Hair follicular keratinocyte (primary cell): ENCODE data around the gene ITGA6.

DNA sequence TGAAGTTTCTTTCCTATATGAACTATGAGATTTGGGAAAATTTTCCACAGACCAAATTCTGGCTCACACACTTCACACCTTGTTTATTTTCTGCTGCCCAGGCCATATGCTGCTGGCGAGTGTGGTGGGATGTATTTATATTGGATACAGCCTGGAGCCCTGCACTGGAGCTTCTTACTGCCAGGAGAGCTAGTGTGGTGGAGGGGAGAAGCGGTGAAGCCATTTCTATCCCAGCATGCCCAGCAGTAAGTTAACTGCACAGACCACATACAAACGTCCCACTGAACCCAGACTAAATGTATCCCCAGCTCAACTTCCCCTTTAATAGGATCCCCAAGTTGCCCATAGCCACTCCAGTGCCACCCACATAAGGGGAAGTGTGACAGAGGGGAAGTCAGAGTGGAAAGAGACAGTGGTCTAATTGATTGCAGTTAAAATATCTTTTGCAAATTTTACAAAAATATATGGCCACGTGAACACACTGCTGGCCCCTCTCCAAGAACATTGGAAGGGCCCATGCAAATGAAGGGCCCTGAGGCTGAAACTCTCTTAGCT, 146.7 kb upstream of the ITGA6 start:
- RAMPAGE, long total RNA: no peak

GRCh38 chr2:172427079-172427253, 420 bp upstream of the ITGA6 start:
- RAMPAGE, long total RNA: no peak

- RAMPAGE, long total RNA: no peak
These were observed at the start of gene ITGA6 for GRCh38 chr2:172427254-172428209. Gene ITGA6 (plus strand): TSS chr2:172427586.

DNA sequence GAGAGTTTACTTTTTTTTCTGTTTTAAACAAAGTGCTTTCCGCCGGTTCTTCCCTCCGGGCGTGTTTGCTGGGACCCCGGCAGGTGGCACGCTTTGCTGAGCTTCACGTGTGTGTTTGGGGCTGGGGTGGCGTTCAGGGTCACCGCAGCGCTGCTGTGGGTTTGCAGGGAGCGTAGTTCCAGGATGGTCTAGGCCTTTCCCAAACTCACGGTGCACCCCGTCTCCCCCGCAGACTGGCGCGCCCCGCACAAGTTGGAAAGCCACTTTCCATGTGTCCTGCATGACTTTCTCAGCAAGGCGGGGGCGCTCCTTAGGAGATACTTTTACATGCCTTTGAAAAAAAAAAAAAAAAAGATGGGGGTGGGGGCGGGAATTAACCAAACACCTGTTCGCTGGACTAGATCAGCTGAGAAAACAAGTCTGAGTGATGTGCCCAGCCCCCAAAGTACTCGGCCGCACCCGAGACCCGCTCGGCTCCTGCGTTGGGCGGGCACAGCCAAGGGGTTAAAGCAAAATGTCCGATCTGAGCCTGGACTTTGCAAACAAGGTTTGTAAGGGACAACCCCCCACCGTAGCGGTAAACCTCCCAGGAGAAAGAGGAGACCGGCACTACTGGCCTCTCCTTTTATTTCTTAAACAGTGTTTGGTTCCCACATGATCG, 954 bp downstream of the ITGA6 start:
- RAMPAGE, long total RNA: no peak

GRCh38 chr2:172438948-172439402, 11.6 kb downstream of the ITGA6 start:
- RAMPAGE, long total RNA: no peak

DNA sequence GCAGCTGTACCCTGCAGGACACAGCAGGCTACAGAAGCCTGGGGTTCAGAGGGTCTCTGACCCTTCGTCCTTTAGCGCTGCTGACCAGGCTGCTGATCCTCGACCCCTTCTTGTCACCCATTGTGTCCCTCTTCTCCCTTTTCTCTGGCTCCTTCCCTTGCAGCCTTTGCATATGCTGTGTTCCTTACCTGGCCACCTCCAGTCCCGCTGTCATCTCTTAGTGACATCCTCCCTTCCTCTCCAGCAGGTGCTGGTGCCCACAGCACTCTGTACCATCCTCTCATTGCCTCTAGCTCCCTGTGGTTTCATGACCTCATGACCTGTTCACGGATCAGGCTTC, 35.4 kb downstream of the ITGA6 start:
- RAMPAGE, long total RNA: no peak

GRCh38 chr2:172463108-172463599, 35.8 kb downstream of the ITGA6 start:
- RAMPAGE, long total RNA: no peak

DNA sequence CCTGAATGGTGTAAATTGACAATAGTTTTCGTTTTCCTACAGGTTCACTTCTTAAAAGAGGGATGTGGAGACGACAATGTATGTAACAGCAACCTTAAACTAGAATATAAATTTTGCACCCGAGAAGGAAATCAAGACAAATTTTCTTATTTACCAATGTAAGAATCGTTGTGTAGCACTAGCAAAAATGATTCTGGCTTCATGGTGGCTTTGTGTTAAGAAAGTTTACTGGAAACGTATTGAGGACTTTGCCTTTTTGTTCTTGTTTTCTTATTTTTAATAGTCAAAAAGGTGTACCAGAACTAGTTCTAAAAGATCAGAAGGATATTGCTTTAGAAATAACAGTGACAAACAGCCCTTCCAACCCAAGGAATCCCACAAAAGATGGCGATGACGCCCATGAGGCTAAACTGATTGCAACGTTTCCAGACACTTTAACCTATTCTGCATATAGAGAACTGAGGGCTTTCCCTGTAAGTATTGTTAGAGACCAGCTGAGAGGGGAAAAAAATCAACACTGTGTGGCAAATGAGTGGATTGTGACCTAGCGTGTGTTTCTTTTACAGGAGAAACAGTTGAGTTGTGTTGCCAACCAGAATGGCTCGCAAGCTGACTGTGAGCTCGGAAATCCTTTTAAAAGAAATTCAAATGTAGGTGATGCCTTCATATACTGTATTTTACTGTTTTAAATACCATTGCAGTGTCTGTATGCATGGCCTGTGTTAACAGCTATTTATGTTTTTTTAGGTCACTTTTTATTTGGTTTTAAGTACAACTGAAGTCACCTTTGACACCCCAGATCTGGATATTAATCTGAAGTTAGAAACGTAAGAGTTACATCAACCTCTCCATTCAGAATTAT, 59.8 kb downstream of the ITGA6 start:
- RAMPAGE, long total RNA: no peak

- RAMPAGE, long total RNA: no peak
These were observed 42.6 kb upstream of the RAPGEF4 start for GRCh38 chr2:172692892-172693600.

DNA sequence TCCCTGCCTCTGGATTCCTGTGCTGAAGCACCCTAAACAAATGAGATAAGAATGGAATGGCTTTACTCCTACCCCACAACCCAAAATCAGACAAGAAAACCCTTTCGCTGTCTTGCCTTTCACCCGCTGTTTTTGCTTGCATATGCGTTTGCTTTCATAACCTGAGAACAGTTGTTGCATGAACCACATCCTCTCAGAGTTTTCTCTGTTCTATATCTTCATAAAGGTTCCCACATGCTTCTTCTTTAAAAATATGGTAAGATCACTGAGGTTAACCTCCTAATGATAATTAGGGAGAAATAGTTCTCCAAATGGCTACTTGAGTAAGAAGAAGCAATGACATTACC, 132.1 kb upstream of the MAP3K20 start:
- RAMPAGE, long total RNA: no peak

GRCh38 chr2:172966973-172967602, 108.6 kb upstream of the MAP3K20 start:
- RAMPAGE, long total RNA: no peak

GRCh38 chr2:172967967-172968628, 107.5 kb upstream of the MAP3K20 start:
- RAMPAGE, long total RNA: no peak

GRCh38 chr2:173000057-173000241, 75.7 kb upstream of the MAP3K20 start:
- RAMPAGE, long total RNA: no peak

DNA sequence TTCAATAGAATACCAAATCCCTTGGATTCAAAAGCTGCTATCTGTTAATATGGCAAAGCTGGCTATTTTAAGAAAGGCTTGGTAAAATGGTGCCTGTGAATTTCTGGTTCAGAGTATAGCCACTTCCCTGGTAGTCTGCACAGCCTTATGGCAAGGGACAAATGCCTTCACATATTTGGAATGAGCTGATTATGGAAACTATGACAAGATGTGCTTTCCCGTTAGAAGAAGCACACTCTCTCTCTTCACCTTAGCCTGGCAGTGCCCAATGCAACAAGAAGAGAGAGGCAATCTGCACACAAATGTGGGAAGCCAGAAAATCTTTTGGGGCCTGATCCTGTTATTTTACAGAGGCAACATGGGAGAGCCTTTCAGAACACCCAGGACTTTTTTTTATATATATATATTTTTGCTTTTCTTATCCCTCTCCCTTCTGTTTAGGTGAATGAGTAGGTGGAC, 47.5 kb upstream of the MAP3K20 start:
- RAMPAGE, long total RNA: no peak

- RAMPAGE, long total RNA: no peak
These were observed 16.9 kb upstream of the MAP3K20 start for GRCh38 chr2:173058823-173059043.

DNA sequence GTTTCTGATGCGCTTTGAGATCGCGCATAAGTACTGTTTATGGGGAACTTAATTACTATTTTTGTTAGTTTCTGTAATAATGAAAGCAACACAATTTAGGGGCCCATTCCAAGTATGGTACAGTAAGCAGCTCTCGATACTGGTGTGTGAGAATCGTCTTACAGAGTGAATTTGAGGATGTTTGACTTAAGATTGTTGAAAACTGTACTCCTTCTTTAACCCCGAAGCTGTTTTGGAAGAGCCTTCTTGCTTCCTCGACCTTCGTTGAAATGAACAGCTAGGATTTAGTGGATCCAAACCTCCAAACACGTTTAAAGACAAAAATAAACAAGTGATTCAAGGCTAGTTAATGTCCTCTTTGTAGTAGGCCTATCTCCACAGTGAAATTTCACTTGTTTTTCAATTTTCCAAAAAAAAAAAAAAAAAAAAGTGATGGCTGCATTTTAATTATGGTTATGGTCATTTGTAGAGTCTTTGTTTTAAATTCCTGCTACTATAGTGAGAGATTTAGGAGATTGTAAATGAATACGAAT, 1.4 kb downstream of the MAP3K20 start:
- RAMPAGE, long total RNA: no peak

DNA sequence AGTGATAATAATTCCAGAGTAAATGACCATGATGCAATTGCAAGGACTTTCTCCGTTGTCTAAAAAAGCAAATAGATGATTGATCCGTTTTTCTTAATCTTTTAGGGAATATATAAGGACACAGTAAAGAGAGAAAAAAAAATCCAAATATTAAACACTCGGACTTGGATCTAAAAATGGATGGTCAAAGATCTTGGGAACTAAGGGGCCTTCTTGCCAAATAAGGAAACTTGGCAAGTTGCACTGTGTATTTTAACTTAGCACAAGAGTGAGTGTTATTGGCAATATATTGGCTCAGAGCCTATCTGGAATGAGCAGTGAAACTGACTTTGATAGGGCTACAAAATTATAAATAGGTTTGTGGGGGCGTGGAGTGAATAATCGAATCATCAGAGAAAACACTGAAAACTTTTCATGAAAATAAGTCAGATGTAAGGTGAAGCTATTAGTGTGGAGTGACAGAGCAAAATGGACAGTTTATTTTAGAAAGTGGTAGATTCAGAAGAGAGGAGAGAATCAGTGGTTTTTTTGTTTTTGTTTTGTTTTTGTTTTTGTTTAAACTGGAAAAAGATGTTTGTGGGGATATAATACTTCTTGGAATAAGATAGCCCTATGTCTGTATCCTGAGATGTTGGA, 2.1 kb downstream of the MAP3K20 start:
- RAMPAGE, long total RNA: no peak

- RAMPAGE, long total RNA: no peak
These were observed 216.7 kb downstream of the CDCA7 start for GRCh38 chr2:173571053-173572017.

DNA sequence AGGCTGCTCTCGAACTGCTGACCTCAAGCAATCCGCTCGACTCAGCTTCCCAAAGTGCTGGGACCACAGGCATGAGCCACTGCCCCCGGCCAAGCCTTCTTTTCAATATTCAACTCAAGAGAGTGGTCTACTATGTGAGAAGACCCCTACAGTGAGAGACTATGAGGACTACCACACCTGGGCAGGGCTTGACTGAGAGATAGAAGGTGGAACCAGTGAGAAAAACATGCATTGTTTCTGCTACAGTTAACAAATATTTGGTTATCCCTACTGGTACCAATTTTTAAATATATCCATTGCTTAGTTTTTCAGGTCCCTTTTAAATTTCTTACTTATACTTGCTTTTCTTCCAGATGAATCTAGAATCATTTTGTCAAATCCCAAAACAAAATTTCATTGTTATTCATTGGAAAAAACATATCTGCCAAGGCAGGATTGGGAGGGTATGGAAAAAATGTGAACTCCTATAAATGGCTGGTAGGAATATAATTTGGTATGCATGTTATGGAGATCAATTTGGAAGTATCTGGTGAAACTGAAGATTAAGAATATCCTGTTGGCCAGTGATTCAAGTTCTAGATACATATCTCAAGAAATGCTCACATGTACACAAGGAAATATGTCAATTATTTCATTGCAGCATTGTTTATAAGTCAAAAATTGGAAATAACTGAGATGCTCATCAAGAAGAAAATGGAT, 63.1 kb downstream of the SP3 start:
- RAMPAGE, long total RNA: no peak

GRCh38 chr2:173904091-173905092, 60.8 kb downstream of the SP3 start:
- RAMPAGE, long total RNA: no peak